ENCODE measurements around a stretch of chr9.

DNA sequence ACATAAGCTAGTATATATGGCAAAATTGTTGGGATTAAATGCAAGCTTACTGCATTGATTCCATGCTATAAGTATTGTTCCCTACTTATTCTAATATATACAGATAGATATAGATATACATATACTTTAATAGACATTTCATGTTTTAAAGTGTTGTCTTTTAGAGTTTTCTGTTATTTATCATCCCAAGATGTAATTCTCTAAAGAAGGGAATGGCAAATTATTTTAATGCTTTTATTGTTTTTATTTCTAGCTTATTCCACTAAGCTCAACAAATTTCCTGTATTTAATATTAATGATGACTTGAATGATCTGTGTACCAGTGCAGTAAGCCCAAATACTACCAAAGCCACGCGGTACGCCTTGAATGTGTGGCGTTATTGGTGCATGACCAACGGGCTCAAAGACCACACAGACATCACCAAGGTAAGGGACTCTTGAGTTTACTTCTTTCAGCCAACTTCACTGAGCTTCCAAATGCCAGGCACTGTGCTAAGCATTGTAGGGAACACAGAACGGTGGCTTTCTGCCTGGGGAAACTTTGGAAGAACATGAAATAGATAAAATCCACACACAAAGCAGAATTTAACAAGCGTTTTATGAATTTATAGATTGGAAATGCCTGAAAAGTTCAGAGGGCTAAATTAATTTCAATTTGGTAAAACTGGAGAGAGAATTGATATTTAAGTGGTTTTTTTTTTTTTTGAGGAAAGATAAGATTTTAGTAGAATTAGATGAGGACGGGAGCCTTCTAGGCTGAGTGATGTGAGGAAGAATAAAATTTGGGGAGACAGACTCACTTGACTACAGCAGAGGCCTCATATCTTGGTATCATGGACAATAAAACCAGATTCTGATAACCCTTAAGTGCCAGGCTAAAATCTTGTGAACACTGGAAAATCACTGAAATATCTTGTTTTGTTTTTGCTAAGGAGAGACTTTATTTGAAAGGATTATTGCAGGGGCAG lies 72.2 kb downstream of the INIP start:
- PRO-cap: no peak

- PRO-cap: no peak
Measured at GRCh38 chr9:112760337-112760698, 9.8 kb downstream of the SNX30 start.

DNA sequence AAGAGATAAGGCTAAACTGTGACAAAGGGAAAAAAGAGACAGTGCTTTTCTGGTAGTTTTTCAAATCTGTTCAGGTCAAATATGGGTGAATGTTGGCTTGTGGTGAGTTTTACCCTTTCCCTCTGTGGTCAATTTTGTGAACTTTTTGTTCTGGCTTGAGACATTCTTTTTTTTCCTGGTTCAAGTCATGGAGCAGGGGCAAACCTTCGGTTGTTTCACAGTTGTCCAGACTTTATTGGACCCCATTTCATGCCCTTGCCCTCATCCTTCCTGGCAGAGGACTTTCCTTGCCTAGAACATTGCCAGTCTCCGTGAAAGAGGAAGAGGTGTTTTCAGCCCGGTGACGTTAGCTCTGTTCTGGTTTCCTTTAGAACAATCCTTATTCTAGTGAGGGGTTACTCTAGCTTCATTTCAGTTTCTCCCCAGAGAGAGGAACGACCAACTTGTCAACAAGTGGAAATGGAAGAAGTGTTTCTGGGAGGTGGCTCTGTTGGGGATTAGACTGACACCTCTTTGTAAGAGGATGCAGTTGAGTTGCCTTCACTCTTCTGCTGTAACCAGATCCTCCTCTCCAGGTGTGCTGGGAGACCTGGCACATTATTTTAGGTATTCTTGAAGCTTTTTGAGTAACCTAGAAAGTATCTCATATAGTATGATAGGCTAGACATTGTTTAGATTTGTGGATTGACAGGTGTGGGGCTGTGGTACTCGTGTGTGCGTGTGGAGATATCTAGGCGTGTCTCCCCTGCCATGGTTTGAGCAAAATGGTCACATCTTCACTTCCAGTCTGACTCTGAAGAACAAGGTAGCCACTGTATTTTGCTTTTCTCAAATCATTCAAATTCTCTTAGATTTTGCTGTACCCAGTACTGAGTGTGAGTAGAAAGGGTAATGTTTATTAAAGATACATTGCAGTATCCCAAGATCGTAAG lies 21.5 kb downstream of the SNX30 start:
- PRO-cap: no peak

GRCh38 chr9:113125754-113126041 lies 25.1 kb upstream of the SLC31A2 start:
- PRO-cap: bidirectional peak, plus-strand start at chr9:113125821, minus-strand start at chr9:113125597

- PRO-cap: no peak
Measured at GRCh38 chr9:113219844-113220246, 1.2 kb downstream of the FKBP15 start.

DNA sequence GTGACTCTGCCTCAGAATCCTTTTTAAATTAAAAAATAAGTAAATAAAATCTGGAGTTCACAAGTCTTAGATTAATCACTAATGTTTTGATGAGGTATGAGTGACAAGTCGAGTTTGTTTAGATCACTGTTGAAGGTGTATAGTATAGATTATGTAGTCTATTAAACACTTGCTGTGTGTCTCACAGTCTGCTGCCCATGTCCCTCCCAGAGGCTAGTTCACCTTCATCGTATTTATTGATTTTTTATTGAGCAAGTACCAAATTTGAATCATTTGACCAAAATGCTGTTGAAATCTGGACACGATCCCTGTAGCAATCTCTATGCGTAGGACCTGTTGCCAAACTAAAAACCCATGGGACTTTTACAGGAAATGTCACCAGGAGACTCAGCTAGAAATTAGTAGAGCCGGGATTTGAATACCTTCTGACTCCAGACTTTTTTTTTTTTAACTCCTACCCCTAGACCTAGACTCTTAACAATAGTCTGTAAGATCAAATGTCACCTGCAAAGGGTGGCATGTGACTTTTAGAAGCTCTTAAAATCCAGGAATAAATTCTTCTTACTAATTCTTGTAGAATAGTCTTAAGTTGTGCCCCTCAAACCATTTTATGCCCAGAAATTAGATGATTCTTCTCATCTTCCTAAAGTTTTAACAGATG lies 17.5 kb downstream of the SLC31A1 start:
- PRO-cap: no peak

DNA sequence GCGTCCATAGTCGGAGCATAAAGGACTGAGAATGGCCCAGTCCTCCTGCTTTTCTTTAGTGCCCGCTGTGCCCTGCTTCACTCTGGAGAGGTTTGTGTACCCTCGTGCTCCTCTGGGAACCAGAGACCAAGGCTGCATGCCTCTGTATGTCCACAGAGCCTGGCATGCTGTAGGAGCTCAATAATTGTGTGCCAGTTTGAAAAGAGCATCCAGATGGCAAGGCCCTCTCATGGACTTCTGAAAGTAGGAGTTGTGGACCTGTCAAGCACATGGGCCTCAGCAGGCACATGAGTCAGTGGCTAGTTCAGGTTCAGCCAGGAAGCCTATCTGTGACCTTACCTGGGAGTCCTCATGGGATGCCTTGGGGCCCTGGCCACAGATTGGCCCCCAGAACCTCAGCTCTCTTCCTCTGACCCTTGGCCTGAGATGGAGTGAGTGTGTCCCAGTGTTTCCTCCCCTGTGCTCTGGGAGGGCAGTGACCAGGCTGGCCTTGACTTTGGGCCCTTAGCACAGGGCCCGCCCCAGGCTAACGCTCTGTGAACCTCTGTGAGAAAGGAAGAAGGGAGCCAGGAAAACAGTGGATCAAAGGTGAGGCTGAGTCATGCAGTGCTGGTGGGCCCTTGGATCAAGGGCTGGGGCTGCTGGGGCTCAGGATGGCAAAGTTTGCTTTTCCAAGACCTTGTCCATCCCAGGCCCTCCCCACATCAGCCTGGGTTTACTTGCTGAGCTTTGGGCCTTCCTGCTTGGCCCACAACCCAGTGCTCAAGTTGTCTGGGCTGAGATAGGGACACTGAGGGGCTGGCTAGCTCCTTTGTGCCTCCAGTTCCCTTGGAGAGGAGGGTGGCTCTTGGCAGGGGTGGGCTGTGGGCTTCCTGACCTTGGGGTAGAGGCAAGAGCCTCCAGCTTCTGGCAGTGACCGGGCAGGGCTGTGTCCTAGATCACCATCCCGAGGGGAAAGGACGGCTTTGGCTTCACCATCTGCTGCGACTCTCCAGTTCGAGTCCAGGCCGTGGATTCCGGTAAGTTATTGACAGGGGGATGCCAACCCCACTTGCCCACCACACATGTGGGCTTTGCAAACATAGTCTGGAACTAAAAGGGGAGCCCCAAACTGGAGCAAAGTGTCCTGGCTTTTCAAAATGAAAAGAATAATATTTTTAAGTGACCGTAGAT lies 41.4 kb downstream of the RGS3 start:
- PRO-cap: no peak

DNA sequence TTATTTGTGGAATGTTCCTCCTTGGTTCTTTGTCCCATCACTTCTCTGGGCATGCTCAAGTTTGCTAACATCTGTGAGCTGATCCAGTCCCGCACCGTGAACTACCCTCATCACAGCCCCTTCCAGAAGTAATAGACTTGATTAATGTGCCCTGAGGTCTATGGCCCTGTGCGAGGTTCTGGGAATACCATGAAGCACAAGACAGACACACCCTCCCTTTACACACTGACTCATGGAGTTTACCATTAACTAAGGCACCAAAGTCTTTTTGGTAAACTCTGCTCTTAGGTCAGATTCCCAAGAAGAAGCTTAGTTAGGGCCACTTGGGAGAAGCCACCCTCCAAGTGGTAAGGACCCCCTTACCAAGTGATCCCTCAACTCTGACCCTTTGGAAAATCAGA lies 56.2 kb downstream of the RGS3 start:
- PRO-cap: no peak

- PRO-cap: no peak
Measured at GRCh38 chr9:113574366-113574997, 111.0 kb downstream of the RGS3 start.

GRCh38 chr9:113624804-113625220 lies 161.3 kb downstream of the RGS3 start:
- PRO-cap: no peak

- PRO-cap: bidirectional peak, plus-strand start at chr9:113675706, minus-strand start at chr9:113675508
Measured at GRCh38 chr9:113675382-113676034, 200.6 kb upstream of the ZNF618 start.

GRCh38 chr9:113878994-113879843 lies 3.1 kb downstream of the ZNF618 start:
- PRO-cap: no peak

DNA sequence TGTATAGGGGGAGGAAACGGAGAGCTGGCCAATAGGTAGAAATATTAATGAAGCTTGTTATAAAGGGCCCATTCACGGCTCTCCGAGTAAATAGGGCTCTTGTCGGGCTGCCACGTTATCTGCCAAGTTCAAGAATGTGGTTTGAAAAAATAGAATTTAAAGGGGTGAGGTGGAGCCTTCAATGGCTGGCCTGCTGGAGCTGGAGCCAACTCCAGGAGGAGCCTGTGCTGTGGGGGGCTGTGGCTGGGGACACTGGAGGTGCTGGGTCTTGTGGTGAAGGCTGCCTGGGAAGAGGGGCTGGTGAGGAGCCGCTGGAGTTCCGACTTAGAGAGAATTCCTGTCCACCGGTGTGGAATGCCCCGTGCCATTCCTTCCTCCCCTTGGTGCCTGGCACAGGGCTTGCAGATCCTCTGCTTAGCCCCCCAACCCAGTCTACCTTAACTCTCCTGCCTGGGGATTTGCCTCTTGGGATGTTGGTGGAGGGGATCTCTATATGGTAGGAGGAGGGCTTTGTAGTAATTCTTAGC lies 19.4 kb upstream of the KIF12 start:
- PRO-cap: no peak

- PRO-cap: no peak
Measured at GRCh38 chr9:114134870-114135304, 20.4 kb upstream of the COL27A1 start.

- PRO-cap: no peak
Measured at GRCh38 chr9:114174633-114175854, 19.7 kb downstream of the COL27A1 start.

GRCh38 chr9:114178947-114179251 lies 23.6 kb downstream of the COL27A1 start:
- PRO-cap: no peak

- PRO-cap: no peak
Measured at GRCh38 chr9:114300763-114301149, 22.1 kb upstream of the ORM1 start.

GRCh38 chr9:114328165-114328769 lies 1.4 kb upstream of the ORM2 start:
- PRO-cap: no peak

DNA sequence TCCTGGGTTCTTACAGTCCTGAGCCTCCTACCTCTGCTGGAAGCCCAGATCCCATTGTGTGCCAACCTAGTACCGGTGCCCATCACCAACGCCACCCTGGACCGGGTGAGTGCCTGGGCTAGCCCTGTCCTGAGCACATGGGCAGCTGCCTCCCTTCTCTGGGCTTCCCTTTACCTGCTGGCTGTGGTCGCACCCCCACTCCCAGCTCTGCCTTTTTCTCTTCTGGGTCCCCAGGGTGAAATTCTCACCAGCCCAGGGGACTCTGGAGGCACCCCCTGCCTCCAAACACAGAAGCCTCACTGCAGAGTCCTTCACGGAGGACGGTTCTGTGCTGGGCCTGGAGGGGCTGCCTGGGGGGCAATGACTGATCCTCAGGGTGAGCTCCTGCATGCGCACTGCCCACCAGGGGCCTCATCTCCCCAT lies 256 bp downstream of the ORM2 start:
- PRO-cap: no peak

DNA sequence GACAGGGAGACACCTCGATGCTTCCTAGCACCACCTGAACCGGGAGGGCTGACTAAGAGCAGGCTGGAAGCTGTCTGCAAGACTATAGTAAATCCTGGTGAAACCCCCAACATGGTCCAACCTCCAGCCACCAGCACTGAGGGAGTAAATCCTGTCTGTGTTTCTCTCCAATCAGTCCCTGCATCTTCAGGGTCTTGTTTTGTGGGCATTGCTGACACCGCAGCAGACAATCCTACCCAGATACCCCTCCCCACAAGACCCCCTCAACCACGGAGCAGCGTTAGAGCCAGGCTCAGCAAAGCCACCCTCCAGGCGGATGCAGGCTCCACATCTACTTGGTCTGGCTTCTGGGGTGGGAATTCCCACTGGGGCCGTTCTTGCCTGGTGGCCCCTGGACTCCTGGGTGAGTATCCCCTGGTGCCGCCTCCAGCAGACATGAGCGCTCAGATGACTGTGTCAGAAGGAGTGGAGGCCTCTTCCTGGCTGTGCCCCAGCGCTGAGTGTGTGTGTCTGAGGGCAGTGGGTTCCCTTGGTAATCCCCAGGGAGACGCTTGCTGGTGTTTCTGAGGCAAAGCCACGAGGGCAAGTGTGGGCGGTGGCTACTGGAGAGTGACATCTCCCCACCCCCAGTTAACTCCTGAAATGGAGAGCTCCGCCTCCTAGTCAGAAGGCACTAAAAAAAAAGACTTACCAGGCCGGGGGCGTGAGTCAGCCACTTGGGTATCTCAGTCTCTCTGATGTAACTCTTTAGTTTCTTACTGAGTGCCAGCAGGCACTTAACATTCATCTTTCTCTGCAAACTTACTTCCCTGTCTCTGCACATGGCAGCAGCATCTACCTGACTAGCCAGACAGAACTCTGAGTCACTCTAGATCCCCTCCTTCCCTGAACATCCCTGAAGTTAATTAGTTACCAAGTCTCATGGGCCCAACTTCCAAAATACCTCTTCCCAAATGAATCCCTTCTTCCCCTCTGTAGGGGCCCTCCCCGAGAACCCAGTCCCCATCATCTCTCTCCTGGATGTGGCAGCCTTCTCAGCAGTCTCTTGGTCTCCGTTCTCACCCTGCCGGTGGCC lies 19.2 kb downstream of the ORM2 start:
- PRO-cap: bidirectional peak, plus-strand start at position 750 of the sequence, minus-strand start at position 506 of the sequence

Data from bronchial lymph node (tissue), 1 donor.